ENCODE measurements around the genes CCNF, ZG16B and KREMEN2.

- PRO-cap: no peak
Measured at GRCh38 chr16:2234679-2235812, 1.2 kb upstream of the DNASE1L2 start.

DNA sequence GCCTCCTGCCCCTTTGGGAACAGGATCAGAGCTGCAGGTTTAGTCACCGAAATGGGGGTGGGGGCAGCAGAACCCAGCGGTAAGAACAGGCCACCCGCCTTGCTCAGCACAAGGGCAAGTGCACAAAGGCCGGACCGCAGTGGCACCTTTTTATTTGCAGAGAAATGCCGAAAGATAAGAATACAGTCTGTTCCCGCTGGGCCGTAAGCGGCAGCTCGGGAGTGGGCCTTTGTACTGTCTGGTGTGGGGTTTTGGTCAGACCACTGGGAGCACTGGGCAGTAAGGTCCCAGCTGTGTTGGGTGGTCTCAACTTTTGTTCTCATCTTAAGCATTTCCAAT is 585 bp upstream of the ECI1 start:
- PRO-cap: no peak

GRCh38 chr16:2266405-2267341 is 1.3 kb downstream of the RNPS1 start:
- PRO-cap: no peak

DNA sequence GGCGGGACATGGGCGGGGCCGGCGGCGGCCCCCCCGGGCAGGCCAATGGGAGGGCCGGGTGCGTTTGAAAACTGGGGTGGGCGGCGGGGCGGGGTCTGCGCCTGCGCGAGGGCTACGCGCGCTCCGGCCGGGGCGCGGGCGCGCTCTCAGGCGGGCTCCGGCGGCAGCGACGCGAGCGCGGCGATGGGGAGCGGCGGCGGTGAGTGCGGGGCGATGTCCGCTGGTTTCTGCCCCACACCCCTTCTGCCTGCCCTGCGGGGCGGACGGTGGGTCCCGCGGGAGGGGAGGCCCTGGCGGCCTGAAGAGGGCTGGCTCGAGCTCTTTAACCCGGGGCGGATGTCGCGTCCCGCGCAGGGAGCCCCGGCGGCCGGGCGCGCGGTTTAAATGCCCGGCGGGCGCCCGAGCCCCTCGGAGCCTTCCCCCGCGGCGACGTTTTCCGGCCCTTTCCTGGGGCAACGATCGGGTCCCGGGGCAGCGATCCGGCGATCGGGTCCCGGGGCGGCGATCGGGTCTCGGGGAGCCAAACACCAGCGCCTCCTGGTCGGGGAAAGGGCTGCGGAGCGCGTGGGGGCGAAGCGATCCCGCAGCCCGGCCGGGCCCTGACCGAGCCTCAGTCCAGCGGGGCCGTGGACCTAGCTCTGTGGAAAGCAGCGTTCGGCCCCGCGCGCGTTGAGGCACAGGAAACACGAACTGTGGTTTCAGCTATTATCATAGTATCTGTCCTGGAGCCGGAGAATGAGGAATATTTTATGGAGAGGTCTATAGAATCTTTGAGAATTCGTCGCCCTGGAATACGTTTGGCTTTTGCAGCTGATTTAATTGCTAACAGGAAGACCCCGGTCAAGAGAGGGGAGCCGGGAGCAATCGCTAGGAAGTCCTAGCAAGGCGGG is at the start of gene CCNF:
TSS of gene CCNF (plus strand) at position 149 of the 890 bp plus-strand sequence.
- PRO-cap: bidirectional peak, plus-strand start at position 166 of the sequence, minus-strand start outside the sequence

DNA sequence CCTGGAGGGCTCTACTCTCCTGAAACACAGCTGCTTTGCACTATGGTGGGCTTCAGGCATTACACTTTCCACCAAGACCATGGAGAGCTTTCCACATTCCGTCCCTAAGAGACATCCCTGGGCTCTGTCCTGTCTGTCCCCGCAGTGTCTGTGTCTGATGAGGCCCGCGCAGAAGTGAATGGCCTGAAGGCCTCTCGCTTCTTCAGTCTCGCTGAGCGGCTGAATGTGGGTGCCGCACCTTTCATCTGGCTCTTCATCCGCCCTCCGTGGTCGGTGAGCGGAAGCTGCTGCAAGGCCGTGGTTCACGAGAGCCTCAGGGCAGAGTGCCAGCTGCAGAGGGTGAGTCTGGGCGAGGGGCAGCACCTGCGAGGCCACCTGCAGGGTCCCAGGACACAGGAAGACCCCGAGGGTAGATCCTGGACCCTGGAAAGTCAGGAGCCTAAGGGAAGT is 7.8 kb downstream of the CCNF start:
- PRO-cap: no peak

- PRO-cap: no peak
Measured at GRCh38 chr16:2482627-2483189, 7.8 kb downstream of the TBC1D24 start.

GRCh38 chr16:2533425-2533890 is 2.2 kb upstream of the CEMP1 start:
- PRO-cap: no peak

DNA sequence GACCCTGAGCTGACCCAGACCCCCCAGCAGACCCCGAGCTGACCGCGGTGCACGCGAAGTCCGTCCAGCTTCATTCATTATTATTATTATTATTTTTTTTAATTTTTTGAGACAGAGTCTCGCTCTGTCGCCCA is 280 bp upstream of the PRSS27 start:
- PRO-cap: no peak

- PRO-cap: no peak
Measured at GRCh38 chr16:2761724-2762336, 9.4 kb downstream of the SRRM2 start.

GRCh38 chr16:2766025-2766344 is 11.1 kb downstream of the ELOB start:
- PRO-cap: no peak

DNA sequence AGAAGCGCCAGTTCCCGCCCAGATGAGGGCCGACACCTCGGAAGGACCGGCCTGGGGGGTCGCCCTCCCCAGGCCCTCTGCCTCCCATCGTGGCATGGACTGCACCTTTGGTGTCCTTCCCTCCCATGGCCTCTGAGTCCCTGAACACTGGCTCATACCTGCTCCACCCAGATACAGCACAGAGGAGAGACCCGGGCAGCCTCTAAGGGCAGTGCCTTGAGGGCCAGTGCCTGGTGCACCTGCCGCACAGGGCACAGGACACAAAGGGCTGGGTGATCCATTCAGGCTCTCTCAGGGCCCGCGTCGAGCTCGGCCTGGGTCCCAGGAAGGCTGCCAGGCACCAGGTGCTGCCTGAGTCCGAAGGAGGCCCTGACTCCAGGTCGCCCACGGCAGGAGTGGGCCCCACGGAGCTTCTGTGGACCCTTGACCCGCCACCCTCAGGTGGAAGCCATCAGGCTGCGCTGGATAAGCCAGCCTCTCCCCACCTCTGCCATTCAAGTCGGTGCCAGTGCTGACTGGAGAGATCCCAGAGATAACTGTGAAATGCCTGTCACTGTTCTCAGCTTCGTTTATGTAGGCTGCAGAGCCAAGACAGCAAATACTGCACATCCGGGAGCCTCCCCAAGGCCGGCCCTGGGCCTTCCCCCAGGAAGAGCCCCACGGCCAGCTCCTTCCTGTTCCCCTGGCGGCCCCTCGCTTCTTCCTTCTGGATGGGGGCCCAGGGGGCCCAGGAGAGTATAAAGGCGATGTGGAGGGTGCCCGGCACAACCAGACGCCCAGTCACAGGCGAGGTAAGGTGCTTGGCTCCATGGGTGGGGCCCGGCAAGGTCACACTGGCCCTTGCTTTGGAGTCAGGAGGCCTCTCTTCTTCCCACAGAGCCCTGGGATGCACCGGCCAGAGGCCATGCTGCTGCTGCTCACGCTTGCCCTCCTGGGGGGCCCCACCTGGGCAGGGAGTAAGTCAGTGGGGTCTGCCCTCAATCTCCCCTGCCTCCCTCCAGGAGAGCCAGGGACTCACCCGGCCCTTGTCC is at the start of gene ZG16B:
TSS of gene ZG16B (plus strand) at position 766 of the 1,031 bp plus-strand sequence.
- PRO-cap: no peak

DNA sequence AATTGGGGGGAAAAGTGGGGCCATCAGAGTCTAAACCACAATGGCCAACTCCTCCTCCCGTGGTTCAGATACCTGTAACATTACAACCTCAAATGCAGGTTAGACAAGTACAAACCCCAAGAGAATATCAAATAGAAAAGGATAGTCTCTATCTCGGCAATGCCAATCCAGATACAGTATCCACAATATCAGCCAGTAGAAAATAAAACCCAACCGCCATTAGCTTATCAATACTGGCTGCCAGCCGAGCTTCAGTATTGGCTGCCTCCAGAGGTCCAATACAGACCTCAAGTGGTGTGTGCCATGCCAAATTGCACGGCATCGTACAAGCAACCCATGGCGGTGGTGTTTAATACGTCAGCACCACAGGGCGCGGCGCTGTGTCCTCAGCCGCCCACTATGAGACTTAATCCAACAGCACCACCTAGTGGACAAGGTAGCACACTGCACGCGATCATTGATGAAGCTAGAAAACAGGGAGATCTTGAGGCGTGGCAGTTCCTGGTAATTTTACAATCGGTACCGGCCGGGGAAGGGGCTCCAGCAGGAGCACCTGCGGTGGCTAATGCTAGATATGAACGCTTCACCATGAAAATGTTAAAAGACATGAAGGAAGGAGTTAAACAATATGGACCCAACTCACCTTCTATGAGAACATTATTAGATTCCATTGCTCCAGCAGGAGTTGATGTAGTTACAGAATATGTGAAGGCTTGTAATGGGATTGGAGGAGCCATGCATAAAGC is 15.2 kb downstream of the FLYWCH1 start:
- PRO-cap: no peak

- PRO-cap: no peak
Measured at GRCh38 chr16:2936735-2937486, 25.2 kb downstream of the FLYWCH1 start.

DNA sequence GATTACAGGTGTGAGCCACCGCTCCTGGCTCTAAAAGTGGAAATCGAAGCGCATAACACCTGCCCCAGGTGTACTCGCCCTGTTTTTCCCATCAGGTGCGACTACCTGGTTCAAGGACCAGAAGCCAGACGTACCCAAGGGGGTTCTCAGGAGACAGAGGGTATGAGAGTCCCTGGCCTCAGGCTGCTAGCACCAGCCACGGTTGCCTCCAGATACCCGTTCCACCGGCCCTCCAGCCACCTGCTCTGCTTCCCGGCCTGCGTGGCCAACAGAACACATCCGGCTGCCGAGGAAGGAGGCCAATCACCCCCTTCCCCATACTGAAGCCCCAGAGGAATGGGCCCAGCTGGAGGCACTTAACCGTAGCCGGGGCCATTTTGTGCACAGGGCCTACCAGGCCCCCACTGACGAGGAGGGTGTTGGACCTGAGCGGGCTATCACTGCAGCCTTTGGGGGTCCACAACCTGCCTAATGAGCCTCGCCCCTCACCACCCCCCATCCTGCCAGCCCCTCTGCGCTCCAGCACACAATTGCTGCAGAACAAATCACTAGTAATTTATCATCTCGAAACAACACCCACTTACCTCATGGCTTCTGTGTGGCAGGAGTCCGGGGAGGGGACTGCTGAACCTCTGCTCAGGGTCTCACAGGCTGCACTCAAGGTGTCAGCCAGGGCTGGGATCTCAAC is 10.3 kb upstream of the KREMEN2 start:
- PRO-cap: no peak

- PRO-cap: unidirectional peak, minus-strand start at chr16:2964093; bidirectional peak, plus-strand start at chr16:2964275, minus-strand start at chr16:2964093
Measured at GRCh38 chr16:2963343-2964482, at the start of gene KREMEN2. KREMEN2 (plus strand) TSS chr16:2964275.

DNA sequence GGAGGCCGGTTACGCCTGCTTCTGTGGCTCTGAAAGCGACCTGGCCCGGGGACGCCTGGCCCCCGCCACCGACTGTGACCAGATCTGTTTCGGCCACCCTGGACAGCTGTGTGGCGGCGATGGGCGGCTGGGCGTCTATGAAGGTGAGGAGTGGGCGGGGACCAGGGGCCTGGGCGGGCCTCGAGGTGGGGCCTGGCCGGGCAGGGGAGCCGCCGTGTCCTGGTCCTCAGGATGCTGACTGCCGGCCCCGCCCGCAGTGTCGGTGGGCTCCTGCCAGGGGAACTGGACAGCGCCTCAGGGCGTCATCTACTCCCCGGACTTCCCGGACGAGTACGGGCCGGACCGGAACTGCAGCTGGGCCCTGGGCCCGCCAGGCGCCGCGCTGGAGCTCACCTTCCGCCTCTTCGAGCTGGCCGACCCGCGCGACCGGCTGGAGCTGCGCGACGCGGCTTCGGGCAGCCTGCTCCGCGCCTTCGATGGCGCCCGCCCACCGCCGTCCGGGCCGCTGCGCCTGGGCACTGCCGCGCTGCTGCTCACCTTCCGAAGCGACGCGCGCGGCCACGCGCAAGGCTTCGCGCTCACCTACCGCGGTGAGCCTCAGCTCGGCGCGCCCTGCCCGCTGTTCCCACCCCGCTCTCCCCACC is 2.4 kb upstream of the PAQR4 start:
- PRO-cap: no peak

DNA sequence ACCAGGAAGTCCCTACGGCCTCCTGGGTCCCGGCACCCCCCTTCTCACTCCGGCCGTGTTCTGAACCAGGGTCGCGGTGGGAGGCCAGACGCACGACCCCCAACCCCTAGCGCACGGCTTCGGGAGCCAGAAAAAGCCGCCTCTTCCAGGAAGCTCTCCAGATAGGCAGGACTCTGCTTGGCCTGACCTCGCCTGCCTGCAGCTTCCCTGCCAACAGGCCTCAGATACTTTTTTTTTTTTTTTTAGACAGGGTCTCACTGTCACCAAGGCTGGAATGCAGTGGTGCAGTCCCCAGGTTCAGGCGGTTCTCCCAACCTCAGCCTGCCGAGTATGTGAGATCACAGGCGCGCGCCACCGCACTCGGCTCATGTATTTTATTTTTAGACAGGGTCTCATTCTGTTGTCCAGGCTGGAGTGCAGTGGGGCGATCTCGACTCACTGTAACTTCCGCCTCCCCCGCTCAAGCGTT is 603 bp upstream of the PKMYT1 start:
- PRO-cap: no peak

GRCh38 chr16:2981912-2982476 is 1.7 kb upstream of the PKMYT1 start:
- PRO-cap: no peak

DNA sequence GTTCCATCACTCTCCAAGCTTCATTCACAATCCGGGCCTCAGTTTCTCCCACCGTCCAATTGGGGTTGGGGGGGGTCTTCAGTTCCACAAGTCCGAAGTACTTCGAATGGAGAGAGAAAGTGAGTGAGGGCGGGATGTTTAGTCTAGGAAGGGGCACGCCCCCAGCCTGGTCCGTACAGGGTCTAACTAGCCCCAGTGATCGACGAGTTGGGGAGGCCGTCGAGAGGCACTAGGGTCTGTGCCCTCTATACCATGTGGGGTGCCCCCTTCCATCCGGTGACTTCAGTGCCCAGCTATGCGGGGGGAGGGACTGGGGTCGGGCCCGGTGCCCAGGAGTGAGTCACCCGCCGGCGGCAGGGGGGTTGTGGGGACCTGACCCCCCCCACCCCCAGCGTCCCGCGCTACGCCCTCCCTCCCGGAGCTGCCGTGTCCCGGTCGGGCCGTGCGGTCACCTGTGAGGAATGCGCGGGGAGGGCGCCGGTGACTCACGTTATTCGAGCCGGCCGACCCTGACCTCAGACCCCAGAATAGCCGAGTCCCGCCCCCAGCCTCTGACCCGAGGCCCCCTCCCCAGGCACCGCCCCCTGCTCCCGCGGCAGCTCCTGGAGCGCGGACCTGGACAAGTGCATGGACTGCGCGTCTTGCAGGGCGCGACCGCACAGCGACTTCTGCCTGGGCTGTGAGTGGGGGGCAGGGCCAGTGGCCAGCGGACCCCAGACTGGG is 634 bp downstream of the TNFRSF12A start:
- PRO-cap: no peak

DNA sequence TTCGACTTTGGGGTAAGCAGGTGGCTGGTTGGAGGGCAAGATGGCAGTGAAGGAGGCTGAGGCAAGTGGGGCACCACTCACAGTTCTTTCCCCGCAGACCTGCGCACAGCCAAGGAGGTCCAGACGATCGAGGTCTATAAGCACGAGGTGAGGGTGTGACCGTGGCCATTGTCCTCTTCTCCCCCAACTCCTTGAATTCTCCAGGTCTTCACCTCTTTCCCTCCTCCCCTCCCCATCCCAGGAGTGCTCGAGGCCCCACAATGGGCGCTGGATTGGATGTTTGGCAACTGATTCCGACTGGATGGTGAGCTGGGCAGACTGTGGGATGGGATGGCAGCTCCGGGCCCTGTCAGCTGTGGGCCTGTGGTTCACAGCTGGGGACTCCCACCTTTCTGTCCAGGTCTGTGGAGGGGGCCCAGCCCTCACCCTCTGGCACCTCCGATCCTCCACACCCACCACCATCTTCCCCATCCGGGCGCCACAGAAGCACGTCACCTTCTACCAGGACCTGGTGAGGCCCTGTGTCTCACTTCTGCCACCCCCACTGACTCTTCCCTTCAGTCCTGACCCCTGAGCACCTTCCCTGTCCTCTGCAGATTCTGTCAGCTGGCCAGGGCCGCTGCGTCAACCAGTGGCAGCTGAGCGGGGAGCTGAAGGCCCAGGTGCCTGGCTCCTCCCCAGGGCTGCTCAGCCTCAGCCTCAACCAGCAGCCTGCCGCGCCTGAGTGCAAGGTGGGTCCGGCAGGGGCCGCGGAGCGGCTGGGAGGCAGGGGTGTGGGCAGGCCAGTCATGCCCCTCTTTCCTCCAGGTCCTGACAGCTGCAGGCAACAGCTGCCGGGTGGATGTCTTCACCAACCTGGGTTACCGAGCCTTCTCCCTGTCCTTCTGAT is 3.2 kb downstream of the THOC6 start:
- PRO-cap: no peak

Measured in A673 (cell line).